LUHMES (cell line): ENCODE measurements around a stretch of chr14.

DNA sequence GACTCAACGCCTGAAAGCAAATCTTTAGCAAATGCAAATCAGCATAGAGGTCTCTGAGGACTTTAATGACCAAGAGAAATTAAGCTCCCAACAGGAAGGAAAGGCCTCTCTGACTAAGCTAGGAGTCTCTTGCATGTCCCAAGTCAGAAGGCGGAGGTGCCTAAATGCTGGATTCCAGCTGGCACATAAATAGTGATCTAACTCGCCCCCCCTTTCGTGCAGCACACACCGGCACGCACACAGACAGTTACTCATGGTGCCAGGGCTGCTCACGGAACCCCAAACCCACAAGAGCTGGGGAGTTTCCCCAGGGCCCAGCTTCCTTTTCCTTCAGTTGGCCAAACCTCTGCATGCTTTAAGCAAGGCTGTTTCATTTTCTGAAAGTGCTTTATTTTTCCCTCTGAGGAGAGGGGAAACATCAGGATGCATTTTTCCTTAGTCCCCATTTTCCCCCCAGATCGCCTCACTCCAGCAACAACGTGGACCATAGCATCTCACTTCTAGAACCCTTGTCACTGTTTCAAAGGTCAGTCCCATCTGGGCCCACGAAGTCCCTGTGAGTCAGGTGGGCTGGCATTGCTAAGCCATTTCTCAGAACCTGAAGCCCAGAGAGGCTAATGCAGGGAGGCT is 933 bp downstream of the GPR68 start:
- PRO-cap = no peak

DNA sequence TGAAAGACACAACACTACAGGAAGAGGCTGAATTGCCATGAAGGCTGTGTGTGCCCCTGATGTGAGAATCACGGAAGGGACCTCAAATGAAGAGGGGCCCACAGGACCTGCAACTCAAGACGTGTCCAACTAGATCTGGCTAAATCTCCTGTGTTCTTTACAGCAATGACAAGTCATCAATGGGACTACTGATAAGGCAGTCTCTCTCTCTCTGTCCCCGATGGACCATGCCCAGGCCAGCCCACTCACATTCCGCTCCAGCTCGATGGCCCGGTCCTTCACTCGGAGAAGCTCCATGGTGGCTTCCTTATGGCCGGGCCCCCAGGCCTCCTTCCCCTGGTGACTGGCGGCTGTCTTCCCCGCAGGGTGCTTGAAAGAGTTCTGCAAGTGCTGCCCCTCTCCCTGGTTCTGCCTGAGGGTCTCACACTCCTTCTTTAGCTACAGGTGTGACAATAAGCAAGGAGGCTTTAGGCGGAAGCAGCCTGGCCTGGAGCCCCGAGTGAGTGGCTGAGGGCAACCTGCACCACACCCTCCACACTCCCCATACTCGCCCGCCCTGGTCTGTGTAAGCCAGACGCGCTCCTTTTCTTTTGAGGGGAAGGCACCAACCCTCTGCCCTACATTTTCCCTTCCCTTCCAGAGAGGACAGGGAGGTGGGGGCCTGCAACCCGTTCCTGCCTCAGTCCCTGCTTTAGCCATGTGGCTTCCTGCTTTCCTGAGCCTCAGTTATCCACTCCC is 62.5 kb upstream of the GPR68 start:
- PRO-cap = no peak

DNA sequence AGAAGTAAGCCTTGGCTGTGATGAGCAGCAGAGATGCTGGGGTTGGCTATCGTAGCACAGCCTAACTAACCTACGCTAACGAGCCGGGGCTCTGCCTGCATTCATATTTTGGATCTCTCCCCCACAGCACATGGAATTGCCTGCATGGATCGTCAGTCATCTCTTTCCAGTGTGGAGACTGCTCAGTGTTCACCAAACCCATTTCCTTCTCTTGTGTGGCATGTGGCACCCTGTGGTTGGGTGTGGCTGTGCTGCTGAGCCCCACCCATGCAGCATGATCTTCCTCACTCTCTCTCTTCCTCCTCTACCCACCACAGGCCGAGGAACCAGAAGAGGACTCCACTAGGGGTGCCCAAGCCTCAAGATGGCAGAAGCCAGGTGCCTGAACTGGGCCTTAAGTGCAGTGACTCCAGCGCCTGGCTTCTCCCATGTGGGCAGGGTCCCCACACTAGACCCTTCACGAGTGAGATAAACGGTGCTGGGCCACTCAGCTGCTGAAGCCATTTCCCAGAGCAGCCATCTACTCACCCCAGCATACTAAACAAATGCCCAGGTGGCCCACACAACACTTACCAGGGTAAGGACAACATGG is 66.8 kb upstream of the GPR68 start:
- PRO-cap = no peak

DNA sequence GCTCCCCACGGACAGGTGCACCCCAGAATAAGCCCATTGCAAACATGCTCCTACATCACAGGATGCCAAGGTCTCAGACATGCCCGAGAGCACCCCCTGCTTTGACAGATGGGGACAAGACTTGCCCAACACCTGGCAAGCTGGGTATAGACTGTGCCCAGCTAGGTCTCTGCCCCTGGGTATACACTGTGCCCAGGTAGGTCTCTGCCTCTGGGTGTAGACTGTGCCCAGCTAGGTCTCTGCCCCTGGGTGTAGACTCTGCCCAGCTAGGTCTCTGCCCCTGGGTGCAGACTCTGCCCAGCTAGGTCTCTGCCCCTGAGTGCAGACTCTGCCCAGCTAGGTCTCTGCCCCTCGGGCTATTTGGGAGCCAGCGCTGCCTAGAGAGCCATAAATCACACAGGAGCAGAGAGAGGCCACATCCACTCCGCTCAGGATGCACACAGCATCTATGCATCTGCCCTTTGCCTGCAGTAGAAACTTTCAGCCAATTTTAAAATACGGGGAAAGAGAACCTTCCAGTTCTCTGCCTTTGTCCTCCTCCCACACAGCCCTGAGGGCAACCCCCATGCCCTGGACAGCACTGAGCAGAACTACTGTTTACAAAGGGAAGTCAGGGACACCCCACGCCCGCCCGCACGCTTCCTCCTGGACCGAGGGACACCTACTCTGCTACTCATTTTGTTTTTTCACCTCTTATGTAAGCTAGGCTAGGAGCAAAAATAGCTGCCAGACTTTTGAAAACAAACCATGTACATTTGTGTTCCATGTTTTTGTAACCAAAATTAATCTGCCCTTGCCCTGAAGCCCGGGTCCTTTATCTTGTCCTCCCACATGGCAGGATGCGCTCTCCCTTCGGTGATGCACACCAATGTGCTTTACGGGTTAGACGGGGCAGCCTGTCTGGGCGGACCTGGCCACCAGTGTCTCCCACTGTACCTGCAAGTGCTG is 85.6 kb downstream of the CCDC88C start:
- PRO-cap = no peak

DNA sequence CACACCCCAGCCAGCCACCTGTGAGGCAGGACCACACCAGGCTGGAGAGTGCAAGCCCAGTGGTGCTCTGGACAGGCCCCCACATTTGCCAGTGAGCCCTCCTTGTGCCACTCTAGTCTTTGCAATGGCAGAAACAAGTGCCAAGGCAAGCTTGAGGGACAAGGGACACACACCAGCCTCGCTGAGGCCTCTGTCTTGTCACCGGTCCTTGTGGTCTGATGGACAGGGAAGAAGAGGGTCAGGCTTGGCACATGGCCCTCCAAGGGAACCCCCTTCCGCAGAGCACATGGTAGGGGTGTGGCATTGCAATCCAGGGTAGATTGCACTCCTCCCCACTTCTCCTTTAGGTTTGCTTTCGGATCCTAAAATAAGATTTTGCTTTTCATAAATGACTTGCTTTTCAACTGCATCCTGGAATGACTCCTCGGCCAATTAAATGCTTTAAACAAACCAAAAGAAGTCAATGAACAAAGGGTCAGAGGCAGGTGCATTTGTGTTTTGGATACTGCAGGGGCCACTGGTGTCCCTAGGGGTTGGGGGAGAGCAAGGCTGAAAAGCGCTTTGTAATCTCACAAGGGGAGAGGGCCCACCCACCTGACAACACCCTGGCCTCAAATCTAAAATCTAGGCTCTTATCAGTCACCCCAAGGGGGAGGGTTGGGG is 53.5 kb downstream of the CCDC88C start:
- PRO-cap = no peak

DNA sequence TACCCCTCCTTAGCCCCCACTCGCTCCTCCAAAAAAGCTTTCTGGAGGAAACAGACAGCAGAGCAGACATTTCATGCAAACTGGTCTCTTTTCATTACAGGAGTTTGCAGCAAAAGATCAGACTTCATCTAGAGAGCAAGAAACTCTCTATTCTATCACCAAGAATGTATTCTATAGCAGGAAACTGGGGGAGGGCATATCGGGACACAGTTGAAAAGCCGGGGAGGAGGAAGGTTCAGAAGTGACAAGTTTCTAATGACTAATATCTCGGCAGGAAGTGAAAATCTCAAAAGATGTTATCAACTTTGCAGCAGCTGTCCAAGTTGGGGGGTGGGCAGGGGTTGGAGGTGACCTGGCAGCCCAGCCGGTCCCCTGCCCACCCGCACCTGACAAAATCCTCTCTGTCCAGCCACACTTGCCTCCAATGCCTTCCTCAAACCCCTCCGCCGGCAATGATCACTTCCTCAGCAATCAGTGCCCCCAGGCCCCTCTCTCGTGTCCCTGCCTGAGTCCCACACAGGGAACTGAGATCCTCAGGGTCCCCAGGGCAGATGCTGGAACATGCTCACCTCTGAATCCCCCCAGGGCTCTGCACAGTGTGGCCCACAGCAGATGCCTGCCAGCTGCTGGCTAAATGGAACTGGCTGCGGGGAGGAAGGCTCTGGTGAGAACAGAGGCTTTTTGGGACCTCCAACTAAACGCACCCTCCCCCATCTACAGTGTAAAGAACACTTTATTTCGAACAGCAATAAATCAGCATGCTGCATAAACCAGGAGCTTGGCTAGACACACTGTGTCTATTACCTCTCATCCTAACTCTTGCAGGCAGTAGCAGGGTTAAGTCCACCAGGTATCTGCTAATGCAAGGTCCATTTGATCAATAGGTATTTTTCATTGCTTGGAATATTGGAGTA is 43.9 kb downstream of the CCDC88C start:
- PRO-cap = no peak

DNA sequence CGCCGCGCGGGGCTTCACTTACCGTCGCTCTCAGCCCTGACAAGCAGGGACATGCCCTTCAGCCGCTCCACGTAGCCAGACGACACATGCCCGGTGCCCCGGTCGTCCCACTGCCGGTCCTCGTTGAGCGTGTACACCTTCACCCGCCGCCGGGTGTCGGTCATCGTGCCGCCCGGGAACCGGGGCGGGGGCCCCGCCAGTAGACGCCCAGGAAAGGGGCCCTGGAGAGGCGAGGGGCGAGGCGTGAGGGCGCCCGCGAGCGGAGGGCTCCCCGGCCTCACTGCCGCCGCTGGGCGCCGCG is 676 bp downstream of the PPP4R3A start:
- PRO-cap = unidirectional peak, plus-strand start at position 16 of the sequence; unidirectional peak, plus-strand start at position 21 of the sequence

- PRO-cap = no peak
Measured at GRCh38 chr14:91792245-91792716, 60.4 kb upstream of the CATSPERB start.

DNA sequence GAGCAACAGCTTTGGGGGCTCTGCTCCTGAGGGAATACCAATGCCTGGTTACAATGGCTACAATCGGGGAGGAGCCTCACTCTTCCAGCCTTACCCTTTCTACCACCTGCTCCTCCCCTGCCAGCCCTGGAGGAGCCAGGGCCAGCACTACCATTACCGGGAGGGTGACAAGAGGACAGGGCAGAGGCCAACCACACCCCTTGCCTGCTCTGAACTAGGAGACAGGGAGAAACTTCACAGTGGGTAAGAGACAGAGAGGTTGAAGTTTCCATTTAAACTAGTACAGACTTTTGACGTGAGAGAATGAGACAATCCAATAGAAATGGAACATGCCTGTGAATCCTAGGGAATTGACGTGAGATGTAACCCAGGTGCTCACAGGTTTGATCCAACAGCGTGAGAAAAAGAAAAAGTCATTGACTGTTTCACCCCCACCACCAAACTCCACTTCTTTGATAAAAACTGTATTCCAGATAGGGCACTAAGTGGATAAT is 8.3 kb upstream of the TC2N start:
- PRO-cap = no peak

- PRO-cap = no peak
Measured at GRCh38 chr14:91935107-91935480, 12.4 kb downstream of the FBLN5 start.

- PRO-cap = no peak
Measured at GRCh38 chr14:92157546-92158200, 35.9 kb downstream of the CPSF2 start.

DNA sequence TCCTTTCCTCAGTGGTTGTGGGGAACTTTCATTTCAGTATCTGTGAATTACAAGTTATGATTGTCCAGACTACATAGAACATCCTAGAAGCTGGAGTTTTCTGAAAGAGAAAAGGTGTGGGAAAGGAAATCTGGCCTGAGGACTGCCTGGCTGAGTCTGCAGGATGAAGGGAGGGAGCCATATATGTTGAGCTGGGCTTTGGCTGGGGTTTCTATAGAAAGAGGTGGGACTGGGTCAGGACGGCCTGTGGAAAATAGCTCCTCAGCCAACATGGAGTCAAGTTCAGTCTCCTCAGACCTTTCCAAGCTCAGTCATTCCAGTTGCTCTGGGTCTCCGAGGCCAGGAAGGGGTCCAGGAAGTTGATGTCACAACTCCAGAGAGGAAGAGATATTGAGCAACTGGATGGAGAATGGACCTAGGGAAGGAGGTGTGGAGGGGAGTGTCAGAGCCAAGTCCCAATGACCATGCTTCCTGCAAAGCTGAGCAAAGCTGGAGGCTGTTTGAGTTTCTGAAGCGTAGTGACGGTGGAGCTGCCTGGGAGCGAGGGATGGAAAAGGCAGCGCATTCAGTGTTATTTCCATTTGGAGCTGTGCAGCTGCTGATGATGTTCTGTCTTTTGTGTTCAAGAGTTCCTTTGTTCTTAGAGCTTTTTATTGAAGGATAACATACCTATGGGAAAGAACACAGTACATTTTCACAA is 86.0 kb downstream of the SLC24A4 start:
- PRO-cap = no peak

- PRO-cap = unidirectional peak, plus-strand start at chr14:92450010
Measured at GRCh38 chr14:92449697-92450457, 63.7 kb upstream of the RIN3 start.

- PRO-cap = no peak
Measured at GRCh38 chr14:92514105-92514885, 714 bp downstream of the RIN3 start.

DNA sequence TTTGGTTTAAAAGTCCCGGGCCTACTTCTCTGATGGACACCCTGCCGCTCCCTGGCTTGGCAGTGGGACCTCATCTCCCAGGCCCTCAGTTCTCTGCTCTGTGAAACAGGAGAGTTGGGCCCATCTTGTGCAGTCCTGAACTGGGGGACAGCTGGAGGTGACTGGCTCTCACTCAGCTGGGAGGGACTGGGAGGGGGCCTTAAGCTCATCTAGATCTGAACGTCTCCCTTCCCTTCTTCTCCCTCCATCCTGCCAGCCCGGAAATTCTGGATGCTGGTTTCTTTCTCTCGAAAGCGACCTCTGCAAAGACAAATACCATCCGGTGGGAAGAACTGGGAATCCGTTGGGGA is 1.3 kb downstream of the RIN3 start:
- PRO-cap = no peak

GRCh38 chr14:92532060-92533340 is 18.9 kb downstream of the RIN3 start:
- PRO-cap = no peak

- PRO-cap = no peak
Measured at GRCh38 chr14:92586209-92586528, 72.6 kb downstream of the RIN3 start.

DNA sequence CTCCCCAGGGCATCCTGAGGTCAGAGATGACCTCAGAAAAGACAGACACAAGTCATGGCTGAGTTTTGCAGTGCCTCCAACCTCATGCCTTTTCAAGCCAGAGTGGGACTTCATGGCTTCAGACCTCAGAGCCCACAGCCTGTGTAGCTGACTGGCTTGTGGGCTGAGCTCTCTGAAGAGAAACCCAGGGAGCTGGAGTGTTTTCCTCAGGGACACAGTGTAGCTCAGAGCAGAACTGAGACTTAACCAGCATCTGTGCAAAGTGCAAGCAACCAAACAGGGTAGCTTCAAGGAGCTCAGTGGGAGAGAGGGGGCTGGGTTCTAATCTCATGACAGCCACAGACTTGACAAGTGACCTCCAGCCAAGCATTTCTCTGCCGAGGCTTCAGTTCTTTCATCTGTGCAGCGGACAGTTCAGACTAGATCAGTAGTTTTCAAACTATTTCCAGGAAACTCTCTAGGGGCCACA is 80.1 kb downstream of the LGMN start:
- PRO-cap = no peak

DNA sequence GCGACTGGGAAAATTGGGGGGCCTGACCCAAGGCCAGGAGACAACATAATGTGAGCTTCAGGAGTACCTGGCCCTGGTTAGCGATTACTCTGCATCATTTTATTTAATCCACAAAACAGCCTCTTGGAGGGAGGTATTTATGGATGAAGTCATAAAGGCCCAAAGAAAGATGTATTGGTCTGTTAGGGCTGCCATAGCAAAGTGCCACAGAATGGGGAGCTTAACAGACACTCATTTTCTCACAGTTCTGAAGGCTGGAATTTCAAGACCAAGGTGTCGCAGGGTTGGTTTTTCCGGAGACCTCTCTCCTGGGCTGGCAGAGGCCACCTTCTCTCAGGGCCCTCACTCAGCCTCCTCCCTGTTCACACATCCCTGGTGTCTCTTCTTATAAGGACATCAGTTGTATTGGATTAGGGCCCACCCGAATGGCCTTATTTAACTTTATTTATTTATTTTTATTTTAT is 57.4 kb downstream of the LGMN start:
- PRO-cap = no peak

- PRO-cap = no peak
Measured at GRCh38 chr14:92694315-92695072, 53.9 kb downstream of the LGMN start.